Heart right ventricle (tissue), 2 donors: ENCODE data around the genes CCDC28B and TMEM234.

DNA sequence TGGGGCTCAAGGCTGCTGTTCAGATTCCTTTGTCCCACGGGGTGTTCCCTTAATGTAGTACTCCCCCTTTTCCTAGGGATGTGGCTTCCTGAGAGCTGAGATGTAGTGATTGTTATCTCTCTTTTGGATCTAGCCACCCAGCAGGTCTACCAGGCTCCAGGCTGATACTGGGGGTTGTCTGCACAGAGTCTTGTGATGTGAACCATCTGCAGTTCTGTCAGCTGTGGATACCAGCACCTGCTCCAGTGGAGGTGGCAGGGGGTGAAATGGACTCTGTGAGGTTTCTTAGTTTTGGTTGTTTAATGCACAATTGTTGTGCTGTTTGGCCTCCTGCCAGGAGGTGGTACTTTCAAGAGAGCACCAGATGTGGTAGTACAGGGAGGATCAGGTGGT lies 63.9 kb downstream of the SERINC2 start:
- PRO-cap, 2 experiments = no peak in any of the 2 experiments

DNA sequence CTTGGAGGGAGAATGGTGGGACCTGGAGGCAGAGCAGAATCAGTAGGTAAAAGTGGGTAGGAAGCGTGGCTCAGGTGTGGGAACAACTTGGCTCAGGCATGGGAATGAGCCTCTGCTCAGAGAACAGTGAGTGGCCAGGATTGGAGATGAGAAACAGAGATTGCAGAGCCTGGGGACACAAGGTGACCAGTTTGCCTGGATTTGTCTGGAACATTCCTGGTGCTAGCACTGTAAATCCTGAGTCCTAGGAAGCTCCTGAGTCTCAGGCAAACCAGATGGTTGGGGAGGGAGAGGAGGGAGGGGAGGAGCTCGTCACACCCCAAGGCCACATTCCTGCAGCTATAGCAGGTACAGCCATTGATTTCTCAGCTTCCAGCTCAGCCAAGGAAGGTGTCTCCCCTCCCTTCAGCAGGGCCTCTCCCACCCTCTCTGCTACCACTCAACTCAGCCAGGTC lies 65.2 kb upstream of the TINAGL1 start:
- PRO-cap, 2 experiments = no peak in any of the 2 experiments

DNA sequence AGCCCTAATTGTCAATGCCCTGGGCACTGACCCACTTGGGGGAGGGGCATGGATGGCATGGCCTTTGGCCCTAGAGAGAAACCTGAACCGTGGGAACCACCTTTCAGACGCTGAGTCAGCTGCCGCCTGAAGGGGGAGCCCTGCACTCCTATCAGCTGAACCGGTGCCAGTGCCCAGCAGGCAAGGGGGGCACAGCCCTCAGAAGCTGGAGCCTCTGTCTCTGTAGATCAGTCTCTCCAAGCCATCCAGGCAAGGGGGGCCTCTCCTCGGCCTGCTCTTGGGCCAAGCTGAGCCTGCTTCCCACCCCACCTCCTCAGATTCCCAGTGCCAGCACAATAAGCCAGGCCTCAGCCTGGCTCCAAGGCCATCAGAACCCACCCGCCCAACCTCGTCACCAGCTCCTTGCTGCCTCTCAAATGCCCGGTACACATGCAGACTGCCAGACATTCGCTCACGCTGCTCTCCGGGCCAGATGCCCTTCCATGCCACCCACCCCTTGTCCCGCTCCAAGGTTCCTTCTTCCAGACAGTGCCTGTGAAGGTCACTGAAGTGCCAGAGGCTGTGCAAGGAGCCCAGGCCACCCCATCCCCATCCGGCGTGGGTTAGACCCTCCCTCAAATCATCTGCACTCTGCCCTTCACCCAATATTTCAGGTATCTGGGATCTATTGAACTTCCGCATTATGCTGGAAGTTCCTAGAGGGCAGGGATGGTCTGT lies 11.7 kb downstream of the TINAGL1 start:
- PRO-cap, 2 experiments = peak in 2 of 2 experiments; most common plus-strand start position 442 of the sequence (in 2); most common minus-strand start position 320 of the sequence (in 1)

- PRO-cap, 2 experiments = no peak in any of the 2 experiments
These were observed 12.9 kb downstream of the PEF1 start for GRCh38 chr1:31631695-31632329.

GRCh38 chr1:31675085-31675657 lies 28.6 kb downstream of the COL16A1 start:
- PRO-cap, 2 experiments = peak in 2 of 2 experiments; most common minus-strand start chr1:31675401 (in 1)

- PRO-cap, 2 experiments = no peak in any of the 2 experiments
These were observed 7.8 kb downstream of the COL16A1 start for GRCh38 chr1:31695780-31696662.

DNA sequence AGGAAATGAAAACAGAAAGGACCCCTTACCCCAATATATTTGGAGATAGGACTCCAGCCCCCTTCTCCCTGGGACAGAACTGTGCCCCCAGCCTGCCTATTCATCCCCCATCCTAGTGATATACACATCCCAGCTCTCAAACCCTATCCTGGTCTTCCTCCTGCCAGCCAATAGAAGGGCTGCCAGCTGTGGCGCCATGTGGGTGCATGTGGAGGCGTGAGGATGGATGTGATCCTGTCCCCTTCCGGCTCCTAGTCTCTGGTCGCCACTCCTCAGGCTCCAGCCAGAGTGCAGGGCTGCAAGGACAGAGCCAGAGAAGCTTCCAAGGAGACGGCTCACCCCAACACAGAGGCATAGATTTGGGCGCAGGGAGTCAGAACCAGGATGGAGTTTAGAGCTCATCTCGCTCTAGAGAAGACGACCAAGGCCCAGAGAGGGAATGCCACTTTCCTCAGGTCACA lies 478 bp downstream of the COL16A1 start:
- PRO-cap, 2 experiments = no peak in any of the 2 experiments

DNA sequence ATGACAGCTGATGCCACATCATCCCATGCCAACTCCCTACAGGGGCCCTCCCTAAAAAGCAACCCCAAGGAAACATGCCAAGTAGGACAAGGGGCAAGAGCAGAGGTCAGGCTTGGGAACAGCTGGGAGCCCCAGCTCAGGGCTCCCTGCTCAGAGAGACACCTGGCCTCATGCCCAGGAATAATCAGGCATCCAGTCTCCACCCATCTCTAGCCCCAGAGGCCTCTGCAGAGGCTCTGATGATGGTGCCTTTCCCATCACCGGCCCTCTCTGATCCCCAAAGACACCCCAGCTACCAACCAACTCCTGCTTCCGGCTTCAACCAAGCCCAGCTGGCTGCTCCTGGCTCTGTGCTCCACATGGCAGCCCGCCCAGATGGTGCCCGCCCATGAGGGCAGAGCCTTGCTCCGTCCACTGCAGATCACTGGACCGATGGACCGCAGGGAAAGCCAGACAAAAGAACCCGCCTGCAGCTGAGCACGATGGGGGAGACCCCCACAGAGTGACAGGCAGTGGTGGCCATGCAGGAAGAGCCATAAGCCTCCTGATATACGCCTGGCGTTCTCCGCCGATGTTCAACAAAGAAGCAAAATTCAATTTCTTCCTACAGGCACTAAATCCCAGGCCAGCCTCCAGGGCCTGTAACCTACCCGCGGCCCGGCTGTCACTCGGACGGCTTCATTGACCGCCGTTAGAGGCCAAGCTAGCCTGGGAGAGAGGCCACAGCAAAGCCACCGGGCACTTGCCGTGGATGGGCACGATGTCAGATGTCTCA lies 10.0 kb downstream of the ADGRB2 start:
- PRO-cap, 2 experiments = peak in 1 of 2 experiments; most common plus-strand start position 218 of the sequence (in 1)

- PRO-cap, 2 experiments = no peak in any of the 2 experiments
These were observed 25.1 kb upstream of the ADGRB2 start for GRCh38 chr1:31789283-31789690.

- PRO-cap, 2 experiments = no peak in any of the 2 experiments
These were observed 4.3 kb downstream of the SPOCD1 start for GRCh38 chr1:31811522-31811886.

- PRO-cap, 2 experiments = no peak in any of the 2 experiments
These were observed 19.6 kb downstream of the PTP4A2 start for GRCh38 chr1:31918317-31919299.

DNA sequence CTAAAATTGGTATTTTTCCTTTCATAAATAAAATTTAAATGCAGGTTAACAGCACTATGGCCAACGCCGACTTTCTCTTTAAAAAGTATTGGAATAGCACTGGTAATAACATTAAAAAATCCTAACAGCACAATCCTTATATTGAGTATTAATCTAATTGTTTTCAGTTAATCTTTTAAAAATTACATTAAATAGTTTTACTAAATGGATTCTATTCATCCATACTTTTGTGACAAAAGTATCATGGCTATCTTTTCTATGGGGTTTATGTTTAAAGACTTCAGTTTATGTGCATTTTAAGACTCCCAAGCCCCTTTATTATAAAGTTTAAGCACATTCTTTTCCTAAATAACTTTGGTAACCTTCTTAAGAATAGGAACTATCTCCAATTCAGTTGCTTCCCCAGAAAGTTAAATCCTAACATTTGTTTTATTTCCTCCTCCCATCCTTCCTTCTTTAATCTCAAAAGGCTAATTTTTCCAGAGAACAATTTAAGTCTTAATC lies 8.9 kb downstream of the PTP4A2 start:
- PRO-cap, 2 experiments = no peak in any of the 2 experiments

GRCh38 chr1:31937123-31937989 lies 812 bp downstream of the PTP4A2 start:
- PRO-cap, 2 experiments = peak in 2 of 2 experiments; most common plus-strand start chr1:31937939 (in 1); most common minus-strand start chr1:31937775 (in 1)

DNA sequence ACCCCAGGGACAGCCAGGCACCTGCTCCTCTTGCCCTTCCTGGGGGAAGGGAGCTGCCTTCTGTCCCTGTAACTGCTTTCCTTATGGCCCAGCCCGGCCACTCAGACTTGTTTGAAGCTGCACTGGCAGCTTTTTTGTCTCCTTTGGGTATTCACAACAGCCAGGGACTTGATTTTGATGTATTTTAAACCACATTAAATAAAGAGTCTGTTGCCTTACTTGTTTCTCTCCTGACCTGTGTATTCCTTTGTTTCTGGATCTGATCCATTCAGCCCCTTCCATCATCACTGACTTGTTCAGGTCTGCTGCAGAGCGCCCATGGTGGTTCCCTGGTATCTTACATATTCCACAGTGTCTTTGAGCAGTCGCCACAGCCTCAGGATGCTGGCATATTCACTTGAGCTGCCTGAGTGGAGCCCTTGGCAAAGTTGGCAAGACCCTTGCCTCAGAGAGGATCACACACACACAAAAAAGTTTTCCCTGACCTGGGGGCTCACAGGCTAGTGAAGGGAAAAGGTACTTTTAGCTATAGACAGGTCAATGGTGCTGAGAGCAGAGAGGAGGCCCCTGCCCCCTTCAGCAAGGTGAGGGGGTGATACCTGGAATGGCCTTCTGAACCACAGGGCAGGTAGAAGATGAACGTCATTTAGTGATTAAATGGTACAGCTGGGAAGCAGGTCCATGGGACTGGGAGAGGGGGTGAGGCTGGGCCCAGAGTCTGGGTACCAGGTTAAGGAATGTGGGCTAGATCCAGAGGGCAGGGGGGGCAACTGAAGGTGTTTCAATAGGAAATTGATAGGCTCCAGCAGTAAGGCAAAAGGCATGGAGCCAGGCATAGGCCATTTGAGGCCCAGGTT lies 2.1 kb upstream of the CCDC28B start:
- PRO-cap, 2 experiments = no peak in any of the 2 experiments

- PRO-cap, 2 experiments = no peak in any of the 2 experiments
These were observed 1.4 kb upstream of the CCDC28B start for GRCh38 chr1:32198925-32199539.

DNA sequence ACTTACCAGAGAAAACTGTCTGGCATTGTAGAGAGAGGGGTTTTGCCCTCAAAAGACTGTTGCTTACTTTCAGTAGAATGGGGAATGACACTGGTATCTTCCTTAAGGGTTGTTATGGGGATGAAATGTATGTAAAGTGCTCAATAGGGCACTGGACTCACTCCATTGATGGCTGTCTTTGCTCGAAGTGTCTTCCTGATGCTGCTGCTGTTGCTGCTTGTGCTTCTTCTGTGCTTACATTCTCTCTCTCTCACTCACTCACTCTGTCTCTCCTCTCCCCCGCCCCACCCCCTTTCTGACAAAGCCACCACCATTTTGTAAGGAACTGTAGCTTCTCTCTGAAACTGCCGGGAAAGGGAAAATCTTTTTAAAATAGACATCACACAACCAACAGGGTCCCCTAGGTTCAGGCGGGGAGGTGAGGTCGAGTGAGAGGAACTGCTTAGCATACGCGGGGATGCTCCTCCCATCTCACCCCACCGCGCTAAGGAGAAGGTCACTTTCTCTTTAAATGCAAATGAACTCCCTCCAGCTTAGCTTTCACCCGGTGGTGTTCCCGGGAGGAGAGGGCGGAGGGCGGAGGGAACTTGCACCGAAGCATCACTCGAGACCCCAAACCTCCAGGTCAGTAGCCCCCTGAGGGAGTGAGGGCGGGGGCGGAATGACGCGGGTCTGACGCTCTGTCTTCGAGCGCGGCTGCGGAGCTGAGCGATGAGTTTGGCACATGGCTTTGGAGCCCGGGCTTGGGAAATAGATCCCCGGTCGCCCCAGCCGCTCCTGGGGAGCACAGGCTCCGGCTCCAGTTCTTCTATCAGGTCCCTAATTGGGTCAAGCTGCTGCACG lies at the start of gene CCDC28B:
CCDC28B (plus strand) TSS at position 510 of the 843 bp plus-strand sequence.
- PRO-cap, 2 experiments = peak in 2 of 2 experiments; most common plus-strand start position 536 of the sequence (in 2); most common minus-strand start position 209 of the sequence (in 1)

GRCh38 chr1:32200929-32201472 lies 606 bp downstream of the CCDC28B start:
- PRO-cap, 2 experiments = no peak in any of the 2 experiments

DNA sequence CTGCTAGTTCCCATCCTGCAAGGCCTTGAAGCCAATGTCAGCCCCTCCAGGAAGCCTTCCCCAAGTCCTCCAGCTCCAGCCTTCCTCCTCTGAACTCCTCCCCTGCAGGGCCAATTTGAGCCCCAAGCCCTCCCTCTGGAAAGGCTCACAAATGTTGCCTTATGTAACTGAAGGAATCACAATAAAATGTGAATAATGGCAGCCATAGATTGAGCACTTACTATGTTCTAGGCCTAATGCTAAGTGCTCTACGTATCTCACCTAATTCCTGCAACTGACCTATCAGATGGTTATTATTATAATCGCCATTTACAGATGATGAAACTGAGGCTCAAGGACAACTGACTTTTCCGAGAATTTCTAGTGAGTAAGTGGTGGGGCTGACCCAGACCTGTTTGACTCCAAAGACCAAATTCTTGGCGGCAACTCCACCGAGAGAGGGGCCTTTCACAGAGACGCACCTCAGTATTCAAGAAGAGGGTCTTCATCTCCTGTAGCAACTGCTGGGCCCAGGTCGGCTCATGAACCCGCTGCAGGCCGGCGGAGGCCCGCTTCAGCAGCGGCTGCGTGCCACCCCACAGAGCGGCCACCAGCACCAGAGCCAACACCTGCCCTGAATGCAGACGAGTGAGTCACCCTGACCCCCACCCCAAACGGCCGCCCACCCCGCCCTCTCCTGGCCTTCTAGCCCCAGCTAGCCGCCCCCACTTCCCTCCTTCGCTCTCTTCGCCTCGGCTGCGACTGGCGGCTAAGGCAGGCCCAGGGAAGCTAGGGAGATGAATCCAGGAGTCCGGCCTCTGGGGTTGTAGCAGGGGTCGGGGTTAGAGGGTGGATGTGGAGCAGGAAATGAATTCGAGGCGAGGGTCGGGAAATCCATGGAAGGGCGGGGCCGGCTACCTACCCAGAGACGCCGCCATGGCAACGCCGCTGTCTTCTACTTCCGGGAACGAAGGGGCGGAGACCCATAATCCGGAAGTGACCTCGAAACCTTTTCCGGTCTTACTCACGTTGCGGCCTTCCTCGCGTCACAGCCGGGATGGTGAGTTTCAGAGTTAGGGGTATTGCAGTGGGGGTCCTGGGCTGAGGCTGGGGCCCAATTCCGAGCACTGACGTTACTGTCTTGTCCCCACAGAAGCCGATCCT lies at the start of gene TMEM234:
TMEM234 (minus strand) TSS at position 948 of the 1,143 bp plus-strand sequence.
- PRO-cap, 2 experiments = peak in 2 of 2 experiments; most common plus-strand start position 1,028 of the sequence (in 2); most common minus-strand start position 929 of the sequence (in 2)

DNA sequence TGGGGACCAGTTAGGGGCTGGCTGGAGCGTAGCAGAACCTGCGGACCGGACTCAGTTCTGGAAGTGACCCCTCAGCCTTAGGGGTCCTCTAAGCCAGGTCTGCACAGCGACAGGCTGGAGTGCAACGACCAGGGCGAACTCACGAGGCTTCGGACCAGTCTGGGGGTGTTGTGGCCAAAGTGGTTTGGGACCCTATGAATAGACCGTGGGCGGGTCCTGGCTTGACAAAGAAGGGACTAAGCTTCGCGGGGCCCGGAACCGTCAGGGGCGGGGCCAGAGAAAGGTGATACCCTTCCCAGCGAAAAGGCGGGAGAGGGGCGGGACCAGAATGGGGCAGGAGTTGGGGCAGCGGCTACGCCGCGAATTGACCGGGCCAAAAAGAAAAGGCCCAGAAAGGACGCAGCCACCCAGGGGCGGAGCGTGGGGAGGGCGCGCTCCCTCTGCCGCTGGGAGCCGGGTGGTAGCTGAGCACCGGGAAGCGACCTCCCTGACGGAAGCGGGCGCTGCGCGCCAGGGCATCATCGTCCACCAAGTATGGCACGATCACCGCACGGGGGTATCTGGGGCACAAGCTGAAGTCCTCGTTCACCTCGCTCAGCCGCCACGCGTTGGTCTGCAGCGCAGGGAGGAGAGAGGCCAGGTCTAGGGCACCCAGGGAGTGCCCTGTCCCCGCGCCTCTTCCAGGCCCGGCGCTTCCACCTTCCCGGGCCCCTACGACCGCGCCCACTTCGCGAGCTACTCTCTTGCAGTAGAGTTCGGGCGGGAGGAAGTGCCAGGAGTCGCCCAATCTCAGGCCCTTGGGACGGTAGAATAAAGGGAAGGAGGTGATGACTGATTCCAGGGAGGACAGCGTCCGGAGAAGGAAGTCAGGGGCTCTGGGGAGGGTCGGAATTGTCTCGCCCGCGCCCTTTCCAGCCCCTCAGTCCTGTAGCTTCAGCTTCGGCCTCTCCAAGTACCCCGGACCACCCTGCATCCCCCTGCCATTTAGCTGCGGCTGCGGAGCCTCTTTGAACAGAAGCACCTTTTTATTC lies 6.7 kb upstream of the FAM167B start:
- PRO-cap, 2 experiments = peak in 1 of 2 experiments; most common plus-strand start position 326 of the sequence (in 1); most common minus-strand start position 141 of the sequence (in 1)

GRCh38 chr1:32241083-32241911 lies 5.7 kb upstream of the FAM167B start:
- PRO-cap, 2 experiments = peak in 2 of 2 experiments; most common plus-strand start chr1:32241542 (in 1); most common minus-strand start chr1:32241706 (in 2)